Kidney epithelial cell (primary cell): ENCODE data around the genes GALNT6, KRT84, KRT6C, KRT74 and KRT1.

GRCh38 chr12:51390664-51391580, at the start of gene GALNT6:
Gene GALNT6, minus strand, starts transcription at chr12:51391406.
- RAMPAGE, long total RNA = no peak
- RRBS = 3% methylated on average over 2 of the region's 30 CpGs

- RAMPAGE, long total RNA = no peak
- RRBS = no CpG with 5 or more reads among the region's 9 CpGs
Observed at GRCh38 chr12:51403436-51404373, 12.5 kb upstream of the GALNT6 start.

DNA sequence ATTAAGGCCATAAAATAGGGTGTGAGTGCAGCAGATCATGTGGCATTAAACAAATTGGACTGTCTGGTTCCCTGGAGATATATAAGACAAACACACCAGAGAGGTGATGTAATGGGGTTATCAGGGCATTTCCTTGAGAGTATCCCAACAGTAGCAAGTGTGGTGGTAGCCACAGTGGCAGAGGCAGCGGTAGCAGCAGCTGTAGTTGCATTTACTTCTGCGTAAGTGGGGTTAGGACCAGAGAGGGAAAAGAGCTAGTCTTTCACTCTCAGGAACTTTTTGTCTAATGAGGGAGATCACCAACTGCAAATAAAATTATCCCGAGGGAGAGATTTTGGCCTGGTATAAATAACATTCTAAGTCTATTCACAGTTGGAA, 14.7 kb upstream of the GALNT6 start:
- RAMPAGE, long total RNA = no peak
- RRBS = no CpG with 5 or more reads among the region's 3 CpGs

- RAMPAGE, long total RNA = no peak
- RRBS = no CpG with 5 or more reads among the region's 2 CpGs
Observed at GRCh38 chr12:51686388-51687096, 95.5 kb downstream of the SCN8A start.

GRCh38 chr12:51855640-51856556, 7.4 kb upstream of the FIGNL2 start:
- RAMPAGE, long total RNA = no peak
- RRBS = no CpG with 5 or more reads among the region's 25 CpGs

DNA sequence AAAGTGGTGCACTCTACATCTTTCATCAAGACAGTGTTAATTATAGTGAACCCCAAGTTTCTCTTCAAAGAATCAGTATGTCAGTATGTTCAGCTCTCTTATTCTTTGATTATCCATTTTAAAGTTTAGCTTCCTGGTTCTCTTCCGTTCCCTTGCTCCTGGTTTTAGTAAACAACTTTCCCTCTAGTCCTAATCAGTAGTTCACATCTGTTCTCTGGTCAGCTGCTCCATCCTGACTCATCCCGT, 3.4 kb upstream of the ANKRD33 start:
- RAMPAGE, long total RNA = no peak
- RRBS = no CpG with 5 or more reads among the region's 2 CpGs

DNA sequence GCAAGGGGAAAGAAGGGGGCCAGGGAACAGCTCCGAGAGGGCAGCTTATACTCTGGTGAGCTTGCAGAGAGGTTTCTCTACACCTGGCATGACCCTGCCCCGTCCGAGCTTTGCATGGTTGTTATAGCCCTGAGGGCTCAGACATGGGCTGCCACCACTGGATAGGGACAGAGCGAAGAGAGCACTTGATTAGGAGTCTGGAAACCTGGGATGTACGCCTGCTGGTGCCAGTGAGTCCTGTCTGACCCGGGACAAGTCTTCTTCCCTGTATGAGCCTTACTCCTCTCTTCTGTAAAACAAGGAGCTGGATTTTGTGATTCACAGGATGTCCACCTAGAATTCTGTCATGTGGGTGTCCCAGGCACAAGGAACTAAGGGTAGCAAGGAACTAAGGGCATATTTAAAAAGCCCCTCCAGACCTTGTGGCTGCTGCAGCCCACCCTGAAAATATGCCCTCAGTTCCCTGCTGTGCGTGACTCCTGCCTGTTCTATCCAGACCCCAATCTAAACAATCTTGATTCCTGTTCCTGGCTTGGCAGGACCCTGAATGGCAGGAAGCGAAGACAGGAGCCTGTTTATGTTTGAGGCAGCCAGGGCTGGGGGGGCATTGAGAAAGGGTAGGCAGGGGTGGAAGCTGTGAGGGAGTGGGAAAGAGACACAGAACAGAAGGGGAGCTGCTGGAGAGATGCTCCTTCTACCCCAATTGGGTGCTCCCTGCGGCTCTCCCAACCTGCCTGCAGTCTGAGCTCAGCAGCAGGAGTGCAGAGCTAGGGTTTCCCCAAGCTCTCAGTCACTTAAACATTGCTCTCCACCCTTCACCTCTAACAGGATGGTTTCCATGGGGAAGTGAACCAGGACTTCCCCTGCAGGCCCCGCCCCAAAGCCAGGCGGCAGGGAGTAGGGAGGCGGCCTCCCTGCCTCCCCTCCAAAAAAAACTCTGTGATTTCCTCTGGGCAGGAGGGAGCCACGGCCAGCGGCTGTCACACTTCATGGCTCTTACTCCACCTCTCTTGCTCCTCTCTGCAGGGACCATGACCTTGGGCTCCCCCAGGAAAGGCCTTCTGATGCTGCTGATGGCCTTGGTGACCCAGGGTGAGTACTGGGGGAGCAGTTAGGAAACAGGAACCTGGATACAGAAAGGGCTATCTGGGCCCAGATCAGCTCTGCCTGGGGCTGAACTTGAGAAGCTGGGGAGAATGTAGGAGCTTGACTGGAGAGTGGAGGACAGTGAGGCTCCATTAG, 4.6 kb downstream of the ACVRL1 start:
- RAMPAGE, long total RNA = no peak
- RRBS = no CpG with 5 or more reads among the region's 14 CpGs

DNA sequence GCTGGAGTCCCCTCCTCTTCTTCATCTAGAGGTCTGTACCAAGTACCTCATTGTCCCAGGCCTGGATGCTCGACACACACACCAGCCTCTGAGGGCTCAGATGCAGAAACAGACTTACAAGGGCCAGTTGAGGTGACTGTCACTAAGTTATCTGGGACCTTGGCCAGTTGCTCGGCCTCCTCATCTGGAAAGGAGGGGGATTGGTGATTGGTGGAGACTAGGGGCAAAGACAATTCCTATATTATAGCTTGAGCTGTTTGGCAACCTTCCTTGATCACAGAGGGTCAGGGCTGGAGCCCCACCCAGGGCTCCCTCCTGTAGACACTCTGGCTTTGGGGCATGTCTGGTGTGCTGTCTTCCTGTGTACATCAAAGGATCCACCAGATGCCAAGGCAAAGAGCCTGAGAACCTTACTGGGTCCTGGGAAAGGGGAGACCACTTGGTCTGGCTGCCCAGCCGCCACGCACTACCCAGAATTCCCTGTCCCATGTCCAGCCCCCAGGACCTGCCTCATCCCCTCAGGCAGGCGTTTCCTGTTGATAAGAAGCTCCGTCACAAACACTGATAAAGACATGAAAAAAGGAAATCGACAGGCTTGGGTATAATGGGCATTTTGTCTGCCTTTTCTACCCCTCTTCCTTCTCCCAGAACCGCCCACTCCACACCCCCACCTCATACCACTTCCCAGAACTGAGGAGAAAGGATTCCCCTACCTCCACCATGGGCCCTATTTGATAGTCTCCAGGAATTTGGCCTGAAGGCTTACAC, 18.6 kb downstream of the ACVRL1 start:
- RAMPAGE, long total RNA = no peak
- RRBS = no CpG with 5 or more reads among the region's 8 CpGs

DNA sequence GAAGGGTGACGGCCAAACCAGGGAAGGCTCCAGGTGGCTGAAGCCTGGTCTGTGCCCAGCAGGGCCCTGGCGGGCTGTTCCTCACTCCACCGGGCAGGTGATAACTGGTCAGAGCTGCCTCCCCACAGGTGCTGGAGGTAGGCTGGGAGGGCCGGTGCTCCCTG, 1.2 kb upstream of the NR4A1 start:
- RAMPAGE, long total RNA = no peak
- RRBS = 15% methylated on average over 2 of the region's 4 CpGs

- RAMPAGE, long total RNA = no peak
- RRBS = no CpG with 5 or more reads among the region's 24 CpGs
Observed at GRCh38 chr12:52063587-52064929, 5.7 kb upstream of the ATG101 start.

DNA sequence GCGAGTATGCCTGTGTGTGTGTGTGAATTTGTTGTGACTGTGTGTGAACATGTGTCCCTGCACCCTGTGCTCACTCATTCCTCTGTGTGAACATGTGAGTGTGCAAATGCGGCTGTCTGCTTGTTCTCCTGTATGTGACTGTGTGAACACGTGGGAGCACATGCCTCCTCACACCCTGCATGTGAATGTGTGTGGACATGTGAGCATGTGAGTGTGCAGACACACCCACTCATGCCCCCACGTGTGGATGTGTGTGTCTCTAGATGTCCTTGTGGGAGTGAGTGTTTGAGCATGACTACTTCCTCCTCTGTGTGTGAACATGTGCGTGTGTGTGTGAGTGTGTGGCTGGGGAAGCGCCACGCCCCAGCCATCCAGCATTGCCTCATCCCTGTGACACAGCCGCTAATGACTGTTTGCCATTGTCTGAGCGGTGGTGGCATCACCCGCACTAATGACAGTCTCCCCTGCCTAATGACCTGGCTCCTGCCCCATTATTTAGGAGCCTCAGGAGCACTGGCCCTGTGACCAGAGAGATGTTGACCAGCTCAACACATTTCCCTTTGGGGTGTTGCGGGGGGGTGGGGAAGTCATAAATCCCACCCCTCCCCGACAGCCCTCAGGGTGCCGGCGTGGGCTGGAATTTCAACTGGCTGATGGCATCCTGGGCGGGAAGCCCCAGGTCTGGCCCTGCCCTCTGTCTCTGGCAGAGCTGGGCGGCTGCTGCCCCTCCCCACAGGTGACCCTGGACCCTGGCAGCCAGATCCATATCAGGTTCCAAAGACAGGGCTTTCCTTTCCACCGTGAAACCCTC, 11.4 kb upstream of the KRT80 start:
- RAMPAGE, long total RNA = no peak
- RRBS = no CpG with 5 or more reads among the region's 17 CpGs

- RAMPAGE, long total RNA = no peak
- RRBS = no CpG with 5 or more reads among the region's 10 CpGs
Observed at GRCh38 chr12:52241250-52241718, 8.2 kb downstream of the KRT7 start.

- RAMPAGE, long total RNA = no peak
- RRBS = no CpG with 5 or more reads among the region's 12 CpGs
Observed at GRCh38 chr12:52280073-52281451, 6.1 kb downstream of the KRT86 start.

GRCh38 chr12:52304690-52305413, 13.5 kb upstream of the KRT81 start:
- RAMPAGE, long total RNA = start-site peak on the plus strand at chr12:52305024-52305273, 21 and 25 reads in 2 replicates
- RRBS = no CpG with 5 or more reads among the region's 17 CpGs

DNA sequence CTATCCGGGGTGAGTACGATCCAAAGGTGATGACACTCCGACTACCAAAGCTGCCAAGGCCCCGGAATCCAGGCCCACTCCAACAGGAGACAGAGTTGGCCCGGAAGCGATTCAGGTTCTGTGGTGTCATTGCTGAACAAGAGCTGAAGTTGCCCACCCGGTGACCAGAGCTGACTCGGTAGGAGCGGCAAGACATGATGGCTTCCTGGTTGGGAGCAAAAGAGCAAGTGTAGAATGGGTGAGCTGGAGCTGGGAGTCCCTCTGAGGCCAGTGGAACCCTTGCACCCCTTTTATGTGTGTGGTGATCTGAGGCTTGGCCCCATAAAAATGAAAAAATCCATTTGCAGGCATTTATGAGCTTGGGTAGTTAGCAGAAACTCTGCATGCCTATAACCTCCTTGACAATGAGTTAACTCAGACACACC, at the start of gene KRT84:
Gene KRT84, minus strand, starts transcription at position 263 of the 425 bp plus-strand sequence.
- RAMPAGE, long total RNA = no peak
- RRBS = 97% methylated on average over 6 of the region's 9 CpGs

GRCh38 chr12:52473556-52474271, at the start of gene KRT6C:
Gene KRT6C, minus strand, starts transcription at chr12:52473805.
- RAMPAGE, long total RNA = no peak
- RRBS = no CpG with 5 or more reads among the region's 11 CpGs

GRCh38 chr12:52496332-52497097, 3.5 kb upstream of the KRT6A start:
- RAMPAGE, long total RNA = no peak
- RRBS = no CpG with 5 or more reads among the region's 6 CpGs

DNA sequence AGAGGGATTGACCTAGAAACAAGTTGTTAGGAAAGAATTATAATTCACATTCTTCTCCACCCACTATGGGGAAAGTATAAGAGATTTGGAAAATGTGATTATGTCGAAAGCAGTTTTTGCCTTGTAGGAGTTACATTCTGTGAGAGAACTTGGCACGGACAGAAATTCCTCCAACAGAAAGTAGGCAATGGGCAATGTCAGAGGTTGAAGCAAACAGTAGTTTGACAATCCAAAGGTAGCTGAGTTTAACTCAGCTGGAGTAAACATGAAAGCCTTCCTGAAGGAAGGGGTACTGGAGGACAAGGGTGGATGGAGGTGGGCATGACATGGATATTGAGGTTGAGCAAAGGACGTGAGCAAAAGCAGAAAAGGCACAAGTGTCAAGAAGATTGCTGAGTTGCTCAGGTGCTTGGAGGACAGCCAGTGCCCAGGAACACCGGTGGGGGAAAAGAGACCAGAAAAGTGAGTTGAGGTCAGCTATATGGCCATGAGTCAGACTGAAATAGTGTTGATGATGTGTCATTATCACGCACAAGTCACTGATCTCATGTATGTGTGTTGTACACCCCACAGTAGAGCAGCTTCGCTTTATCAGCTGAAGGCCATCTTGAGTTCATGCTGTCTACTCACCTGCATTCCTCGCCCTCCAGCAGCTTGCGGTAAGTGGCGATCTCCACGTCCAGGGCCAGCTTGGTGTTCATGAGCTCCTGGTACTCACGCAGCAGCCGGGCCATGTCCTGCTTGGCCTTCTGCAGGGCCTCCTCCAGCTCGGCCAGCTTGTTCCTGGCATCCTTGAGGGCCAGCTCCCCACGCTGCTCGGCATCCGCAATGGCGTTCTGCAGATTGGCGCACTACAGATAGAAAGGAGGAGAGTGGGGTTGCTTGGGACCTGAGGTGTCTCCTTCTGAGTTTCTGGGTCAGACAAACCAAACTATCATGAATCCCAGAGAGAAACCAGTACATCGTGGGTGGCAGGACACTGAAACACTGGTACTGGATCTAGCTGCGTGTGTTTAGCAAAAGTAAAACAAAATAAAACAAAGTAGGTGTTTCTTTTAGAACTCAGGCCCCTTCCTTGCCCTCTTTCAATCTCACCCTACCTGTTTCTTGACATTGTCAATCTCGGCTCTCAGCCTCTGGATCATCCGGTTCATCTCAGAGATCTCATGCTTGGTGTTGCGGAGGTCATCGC, 3.8 kb downstream of the KRT5 start:
- RAMPAGE, long total RNA = no peak
- RRBS = 90% methylated on average over 2 of the region's 24 CpGs

DNA sequence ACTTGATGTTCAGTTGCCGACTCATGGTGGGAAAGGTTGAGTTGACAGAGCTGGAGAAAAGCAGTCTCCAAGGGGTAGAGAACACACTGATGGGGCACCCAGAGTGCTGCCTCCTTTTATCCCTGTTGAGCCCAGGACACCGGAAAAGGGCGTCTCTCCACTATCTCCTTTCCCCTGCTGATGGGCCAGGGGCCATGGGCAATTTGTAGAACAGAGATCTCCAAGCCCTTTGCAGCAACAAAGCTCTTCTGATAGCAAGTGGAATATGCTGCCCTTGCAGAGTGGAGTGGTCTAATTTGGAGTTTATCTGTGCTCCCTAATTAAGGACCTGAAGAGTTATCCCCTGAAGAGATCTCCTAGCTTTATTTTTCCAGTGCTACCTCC, at the start of gene KRT74:
Gene KRT74, minus strand, starts transcription at position 91 of the 384 bp plus-strand sequence.
- RAMPAGE, long total RNA = no peak
- RRBS = no CpG with 5 or more reads among the region's 3 CpGs

DNA sequence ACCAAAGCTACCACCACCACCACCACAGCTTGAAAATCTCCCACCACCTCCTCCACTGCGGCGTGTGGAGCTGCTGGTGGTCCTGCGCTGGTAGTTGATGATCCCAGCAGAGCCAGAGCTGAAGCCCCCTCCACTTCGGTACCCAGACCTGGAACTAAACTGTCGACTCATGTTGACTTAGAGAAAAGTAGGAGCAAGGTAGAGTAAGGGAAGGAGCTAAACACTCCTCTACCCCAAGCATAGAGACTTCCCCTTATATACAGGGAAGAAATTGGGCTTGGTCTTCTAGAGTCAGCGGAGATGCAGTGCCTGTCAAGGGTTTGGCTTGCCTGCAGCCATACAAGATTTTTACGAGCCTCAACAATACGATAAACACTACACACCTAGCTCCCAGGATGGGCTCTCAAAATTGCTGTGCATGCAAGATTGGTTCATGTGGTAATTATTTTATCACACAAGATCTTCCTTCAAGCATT, at the start of gene KRT1:
Gene KRT1, minus strand, starts transcription at position 230 of the 476 bp plus-strand sequence.
- RAMPAGE, long total RNA = no peak
- RRBS = no CpG with 5 or more reads among the region's 8 CpGs